ENCODE measurements around a stretch of chr16.

GRCh38 chr16:72931624-72932218 lies 116.2 kb downstream of the ZFHX3 start:
- PRO-cap = unidirectional peak, minus-strand start at chr16:72931857
- RAMPAGE, long total RNA, 3 experiments = no peak in any of the 3 experiments

DNA sequence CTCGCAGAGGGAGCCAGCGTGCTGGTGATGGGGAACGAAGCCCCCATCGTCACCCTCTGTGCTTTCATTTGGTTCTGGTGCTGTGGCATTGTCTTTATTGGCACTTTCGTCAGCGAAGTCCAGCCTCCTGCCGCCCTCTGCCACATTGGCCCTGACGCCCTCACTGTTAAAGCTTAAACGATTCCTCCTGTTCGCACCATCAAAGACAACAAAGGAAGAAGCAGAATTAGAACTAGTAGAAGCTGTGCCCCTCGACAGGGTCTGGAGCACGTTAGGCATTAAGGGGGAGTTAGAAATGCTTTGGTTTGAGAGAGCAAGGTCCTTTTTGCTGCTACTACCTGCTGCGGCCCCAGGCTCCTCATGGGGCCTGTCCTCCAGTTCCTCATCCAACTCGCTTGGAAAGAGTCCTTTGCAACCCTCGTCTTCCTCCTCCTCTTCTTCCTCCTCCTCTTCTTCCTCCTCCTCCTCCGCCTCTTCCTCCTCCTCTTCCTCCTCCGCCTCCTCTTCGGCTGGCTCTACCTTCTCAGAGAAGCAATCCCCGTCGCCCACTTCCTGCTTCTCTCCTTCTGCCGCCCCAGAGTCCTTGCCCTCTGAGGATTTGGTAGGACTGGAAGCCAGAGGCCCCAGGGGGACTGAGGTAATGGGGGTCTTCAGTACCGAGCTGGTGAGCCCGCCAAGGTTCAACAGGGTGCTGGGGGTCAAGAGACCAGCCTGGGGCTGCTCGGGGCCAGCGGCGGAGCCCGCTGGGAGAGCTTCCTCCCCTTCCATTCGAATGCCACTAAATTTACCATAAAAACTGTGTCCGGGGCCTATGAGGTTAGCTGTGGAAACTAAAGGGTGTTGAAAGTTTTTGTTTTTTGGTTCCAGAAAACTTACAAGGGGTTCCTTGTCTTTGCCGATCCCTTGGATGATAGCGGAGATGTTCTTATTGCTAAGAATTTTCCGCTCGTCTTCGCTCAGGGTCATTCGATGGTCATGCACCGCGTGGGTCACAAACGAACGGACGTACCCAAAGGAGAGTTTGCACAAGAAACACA lies 89.3 kb downstream of the ZFHX3 start:
- PRO-cap = no peak
- RAMPAGE, long total RNA, 3 experiments = start-site peak on the minus strand in 1 of 3 experiments, centred at position 677 of the sequence, 201 reads per replicate

DNA sequence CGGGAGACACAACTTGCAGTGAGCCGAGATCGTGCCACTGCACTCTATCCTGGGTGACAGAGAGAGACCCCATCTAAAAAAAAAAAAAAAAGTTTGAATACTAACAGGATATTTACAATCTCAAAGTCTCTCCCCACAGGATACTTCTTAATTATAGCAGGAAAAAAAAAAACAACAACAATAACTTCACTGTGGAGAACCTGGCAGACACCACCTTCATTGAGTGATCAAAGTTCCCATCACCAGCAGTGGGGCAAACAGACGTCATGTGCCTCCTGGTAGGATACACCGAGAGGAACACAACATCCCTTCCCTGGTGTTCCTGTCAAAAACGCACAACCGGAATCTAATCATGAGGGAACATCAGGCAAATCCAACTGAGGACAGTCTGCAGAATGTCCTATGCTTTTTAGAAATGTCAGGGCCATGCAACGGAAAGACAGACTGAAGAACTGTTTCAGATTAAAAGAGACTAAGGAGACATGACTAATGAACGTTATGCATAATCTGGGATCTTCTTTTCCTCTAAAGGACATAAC lies 80.0 kb downstream of the ZFHX3 start:
- PRO-cap = no peak
- RAMPAGE, long total RNA, 3 experiments = no peak in any of the 3 experiments

DNA sequence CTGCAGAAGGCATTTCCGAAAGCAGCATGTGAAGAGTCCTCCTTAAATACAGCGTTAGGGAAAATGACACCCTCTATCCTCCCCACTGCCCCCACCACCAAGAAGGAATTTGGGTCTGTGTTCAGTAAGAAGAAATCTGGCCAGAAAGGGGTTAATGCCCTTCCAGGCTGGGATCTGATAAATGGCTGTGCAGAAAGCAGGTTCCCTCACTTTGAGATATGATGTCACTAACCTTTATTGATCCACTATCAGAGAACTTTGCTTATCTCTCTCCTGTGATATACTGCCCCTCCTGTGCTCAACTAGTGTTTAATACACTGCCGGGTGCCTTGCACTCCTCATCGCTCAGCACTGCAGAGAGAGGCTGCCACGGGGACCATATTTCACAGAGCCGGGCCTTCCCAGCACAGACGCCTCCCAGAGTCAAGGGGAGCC lies 20.3 kb downstream of the ZFHX3 start:
- PRO-cap = no peak
- RAMPAGE, long total RNA, 3 experiments = no peak in any of the 3 experiments

DNA sequence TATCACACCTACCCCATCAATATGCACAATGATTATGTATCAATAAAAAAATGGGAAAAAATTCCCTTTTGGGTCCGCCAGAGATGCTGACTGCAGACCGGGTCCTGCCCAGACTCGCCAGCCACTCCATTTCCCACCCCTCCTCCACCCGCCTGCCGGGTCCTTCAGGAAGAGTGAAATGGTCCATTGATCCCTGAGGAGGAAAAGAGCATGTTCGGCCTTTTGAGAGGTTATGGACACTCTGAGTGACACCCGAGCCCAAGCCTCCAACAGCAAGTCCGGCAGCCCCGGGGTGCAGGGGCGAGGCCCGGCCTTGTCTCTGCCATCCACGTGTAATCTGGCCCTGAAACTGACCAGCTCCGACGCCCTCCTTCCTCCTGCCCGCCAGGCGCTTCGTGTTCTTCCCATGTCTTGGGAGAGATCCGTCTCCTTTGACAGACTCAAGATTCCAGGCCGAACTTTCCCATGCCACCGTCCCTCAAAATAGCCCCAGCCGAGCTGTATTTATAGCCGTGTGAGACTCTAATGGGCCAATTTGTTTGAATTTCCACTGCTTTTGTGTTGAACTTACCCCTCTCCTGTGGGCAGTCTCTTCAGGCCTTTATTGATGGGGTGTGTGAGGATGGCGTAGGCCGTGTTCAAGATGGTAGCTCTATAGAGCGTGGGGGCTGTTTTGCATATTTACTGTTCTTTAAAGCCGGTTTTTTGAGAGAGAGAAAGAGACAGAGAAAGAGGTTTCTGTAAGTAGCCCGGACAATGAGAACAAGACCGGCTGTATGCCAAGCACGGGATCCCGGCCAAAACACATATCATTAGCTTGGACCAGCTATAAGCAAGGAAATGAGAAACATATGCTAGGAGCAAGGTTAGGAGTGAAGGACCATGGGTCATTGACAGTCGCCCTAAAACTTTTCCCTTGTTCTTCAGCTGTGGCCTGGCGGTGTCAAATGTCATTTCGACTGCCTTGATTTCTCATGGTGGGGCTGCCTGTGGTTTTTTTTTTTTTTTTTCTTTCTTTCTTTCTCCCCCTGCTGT lies 124.3 kb upstream of the ZFHX3 start:
- PRO-cap = unidirectional peak, minus-strand start at position 480 of the sequence; bidirectional peak, plus-strand start outside the sequence, minus-strand start at position 961 of the sequence
- RAMPAGE, long total RNA, 3 experiments = no peak in any of the 3 experiments

DNA sequence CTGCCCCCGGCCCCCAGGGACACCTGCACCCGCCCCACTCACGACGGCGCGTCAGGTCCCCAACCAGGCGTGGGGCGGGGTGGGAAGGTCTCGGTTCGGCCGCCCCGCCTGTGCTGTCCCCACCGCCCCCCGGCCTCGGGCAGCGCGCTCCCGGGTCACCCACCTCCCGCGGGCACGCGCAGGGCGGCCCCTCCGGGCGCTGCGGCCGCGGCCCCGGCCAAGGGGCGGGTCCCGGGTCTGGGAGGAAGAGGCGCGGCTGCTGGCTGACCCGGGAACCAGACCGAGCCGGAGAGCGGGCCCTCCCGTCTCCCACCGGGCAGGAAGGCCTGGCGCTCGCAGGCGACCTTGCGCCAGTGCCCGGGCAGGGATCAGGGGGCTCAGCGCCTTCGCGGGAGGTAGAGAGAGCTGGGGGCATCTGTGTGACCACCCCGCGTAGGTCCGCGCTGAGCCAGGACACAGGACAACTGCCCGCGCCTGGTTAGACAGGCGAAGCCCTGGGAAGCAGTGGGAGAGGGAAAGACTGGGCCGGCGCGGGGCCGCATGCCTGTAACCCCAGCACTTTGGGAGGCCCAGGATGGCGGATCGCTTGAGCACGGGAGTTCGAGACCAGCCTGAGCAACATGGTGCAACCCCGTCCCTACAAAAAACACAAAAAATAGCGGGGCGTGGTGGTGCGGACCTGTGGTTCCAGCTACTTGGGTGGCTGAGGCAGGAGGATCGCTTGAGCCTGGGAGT lies 14.1 kb downstream of the CLEC18B start:
- PRO-cap = unidirectional peak, minus-strand start at position 191 of the sequence
- RAMPAGE, long total RNA, 3 experiments = start-site peak on the minus strand in 1 of 3 experiments, centred at position 205 of the sequence, 6 reads per replicate

DNA sequence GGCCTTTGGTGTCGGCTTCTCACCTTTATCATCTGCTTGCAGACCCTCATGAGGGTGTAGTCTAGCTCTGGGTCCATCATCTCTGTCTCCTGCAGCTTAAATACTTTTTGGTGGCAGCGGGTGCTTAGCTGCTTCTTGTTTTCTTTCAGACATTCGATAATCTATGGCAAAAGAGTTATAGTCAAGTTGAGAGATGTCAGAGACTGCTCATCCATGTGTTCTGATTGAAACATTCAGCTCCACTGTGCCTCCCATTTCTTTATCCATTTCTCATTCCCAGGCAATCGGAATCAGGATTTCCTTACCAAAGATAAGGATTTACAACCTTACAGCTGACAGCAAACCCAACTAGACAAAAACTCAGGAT lies 44.4 kb upstream of the CLEC18B start:
- PRO-cap = no peak
- RAMPAGE, long total RNA, 3 experiments = no peak in any of the 3 experiments

DNA sequence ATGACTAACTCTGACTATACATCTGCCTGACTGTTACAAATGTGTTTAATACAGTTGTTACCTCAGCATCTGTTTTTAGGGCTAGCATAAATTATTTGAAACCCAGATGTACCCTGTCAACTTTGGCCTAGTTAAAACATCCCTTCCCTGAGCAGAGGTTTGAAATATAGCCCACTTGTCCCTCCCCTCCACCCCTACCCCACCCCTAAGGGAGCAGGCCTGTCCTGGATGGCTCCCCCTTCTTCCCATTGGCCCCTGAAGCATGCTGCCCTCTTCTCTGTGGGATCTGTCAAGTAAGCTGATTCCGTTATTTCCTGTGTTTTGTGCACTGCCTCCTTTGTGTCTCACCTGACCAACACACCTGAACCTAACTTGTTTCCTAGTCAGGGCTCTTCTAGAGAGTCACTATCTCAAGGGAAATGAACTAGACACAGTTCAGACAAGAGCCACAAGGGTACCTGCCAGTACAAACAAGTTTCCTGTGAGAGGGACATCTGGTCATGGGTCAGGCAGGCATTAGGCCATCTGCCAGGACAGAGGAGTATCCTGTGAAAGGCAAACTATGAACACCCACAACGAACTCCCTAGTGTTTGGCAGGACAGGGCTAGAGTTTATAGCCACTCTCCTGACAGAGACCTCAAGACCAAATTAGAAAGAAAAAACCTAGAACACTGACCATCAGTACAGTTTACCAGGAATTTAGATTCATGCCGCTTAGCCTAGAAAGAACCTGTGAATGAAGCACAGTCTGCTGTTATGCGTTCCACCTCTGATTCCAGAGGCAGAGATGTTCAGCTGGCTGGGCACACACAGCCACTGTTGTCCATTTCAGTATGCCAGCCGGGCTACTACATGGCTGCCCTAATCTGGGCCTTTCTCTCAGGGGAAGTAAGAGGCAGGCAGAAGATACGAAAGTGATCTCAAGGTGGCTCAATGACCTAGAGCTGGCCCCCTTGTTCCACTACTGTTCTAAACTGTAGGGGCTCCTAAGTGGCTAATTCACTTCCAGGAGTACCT lies 20.6 kb upstream of the GLG1 start:
- PRO-cap = no peak
- RAMPAGE, long total RNA, 3 experiments = no peak in any of the 3 experiments

DNA sequence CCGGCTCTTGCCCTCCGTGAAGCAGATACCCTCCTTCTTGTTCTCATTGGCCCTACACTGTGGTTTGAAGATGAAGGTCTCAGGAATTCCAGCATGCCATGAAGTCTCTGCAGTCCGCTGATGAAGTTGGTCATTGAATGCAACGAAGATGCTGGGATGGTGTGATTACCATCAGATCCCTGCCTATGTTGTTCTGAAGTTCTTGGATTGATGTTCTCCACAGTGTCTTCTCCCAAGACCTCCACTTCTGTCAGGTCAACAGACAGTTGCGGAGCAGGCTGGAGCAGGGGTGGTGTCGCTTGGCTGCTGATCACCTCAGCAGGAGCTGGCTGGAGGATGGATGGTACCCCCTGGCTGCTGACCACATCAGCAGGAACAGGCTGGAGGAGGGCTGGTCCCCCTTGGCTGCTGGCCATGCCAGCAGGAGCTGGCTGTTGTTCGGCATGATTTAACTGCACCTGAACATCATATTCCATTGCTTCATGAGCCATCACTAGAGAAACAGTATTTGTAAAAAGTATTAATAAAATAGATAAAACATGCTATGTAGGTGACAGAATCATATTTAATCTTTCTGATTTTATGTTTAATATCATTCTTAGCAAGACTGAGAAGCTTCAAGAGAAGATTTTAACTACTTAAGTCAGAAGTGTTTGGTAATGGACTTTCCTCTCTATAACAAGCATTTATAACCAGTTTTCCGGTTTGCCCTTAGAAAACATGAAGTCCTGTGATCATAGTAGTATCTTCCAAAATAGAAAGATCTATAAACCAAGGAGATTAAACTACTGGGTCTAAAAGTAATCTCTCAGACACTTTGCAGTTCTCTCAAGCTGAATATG lies 5.5 kb downstream of the RFWD3 start:
- PRO-cap = no peak
- RAMPAGE, long total RNA, 3 experiments = no peak in any of the 3 experiments

GRCh38 chr16:74665873-74666199 lies 841 bp downstream of the RFWD3 start:
- PRO-cap = no peak
- RAMPAGE, long total RNA, 3 experiments = no peak in any of the 3 experiments

DNA sequence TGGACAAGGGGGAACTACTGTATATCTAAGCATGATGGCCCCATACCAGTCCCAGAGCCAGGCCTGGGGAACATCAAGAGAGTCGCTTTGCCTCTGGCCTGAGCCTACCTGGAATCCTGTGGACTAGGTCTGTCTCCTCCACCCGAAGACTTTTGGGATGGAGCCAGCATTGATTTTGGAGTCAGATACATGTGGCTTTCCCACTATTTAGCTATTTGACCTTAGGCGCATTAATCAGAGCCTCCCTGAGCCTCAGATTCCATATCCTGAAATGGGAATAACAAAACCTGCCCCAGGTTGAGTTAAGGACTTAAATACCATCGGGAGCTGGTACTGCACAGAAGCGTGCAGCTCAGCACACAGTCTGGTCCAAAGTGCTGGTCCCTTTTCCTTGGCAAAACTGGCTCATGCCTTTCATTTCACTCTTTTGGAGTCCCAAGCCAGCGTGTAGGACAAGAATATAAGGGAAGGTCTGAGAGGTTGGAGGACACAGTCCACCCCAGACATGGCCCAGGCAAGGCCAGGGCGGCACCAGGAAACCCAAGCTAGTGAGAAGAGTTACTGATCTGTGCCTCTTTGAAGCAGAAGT lies 1.1 kb downstream of the FA2H start:
- PRO-cap = no peak
- RAMPAGE, long total RNA, 3 experiments = no peak in any of the 3 experiments

- PRO-cap = no peak
- RAMPAGE, long total RNA, 3 experiments = no peak in any of the 3 experiments
These were observed 96.9 kb downstream of the WDR59 start for GRCh38 chr16:74887942-74888585.

DNA sequence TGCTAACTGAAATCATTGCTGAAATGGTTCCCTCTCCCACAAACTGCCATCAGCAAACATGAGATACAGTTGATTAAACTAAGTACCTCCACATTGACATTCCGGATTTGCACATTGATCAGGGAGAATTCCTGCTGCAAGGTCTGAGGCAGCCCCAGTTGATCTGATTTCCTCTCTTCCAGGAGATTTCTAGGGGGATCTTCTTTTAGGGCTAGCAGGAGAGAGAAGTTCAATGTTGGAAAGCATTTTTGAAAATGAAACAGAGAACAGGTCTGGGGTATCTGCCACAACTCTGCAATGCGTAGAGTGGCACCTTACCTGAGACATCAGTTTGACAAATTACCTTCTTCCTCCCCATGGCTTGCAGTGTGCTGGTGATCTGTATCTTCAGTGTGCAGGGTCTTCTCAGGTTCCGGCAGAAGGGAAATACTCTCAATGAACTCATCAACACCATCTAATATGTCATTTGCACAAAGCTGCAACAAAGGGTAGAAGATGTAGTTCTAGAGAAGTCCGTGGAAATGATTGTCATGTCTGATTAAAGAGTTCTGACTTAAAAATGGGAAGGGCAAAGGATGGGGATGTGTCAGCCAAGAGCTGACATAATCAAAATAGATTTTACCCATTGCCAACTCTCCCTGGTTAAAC lies 69.0 kb downstream of the WDR59 start:
- PRO-cap = no peak
- RAMPAGE, long total RNA, 3 experiments = no peak in any of the 3 experiments

- PRO-cap = no peak
- RAMPAGE, long total RNA, 3 experiments = no peak in any of the 3 experiments
These were observed 19.9 kb downstream of the LDHD start for GRCh38 chr16:75096378-75097314.

DNA sequence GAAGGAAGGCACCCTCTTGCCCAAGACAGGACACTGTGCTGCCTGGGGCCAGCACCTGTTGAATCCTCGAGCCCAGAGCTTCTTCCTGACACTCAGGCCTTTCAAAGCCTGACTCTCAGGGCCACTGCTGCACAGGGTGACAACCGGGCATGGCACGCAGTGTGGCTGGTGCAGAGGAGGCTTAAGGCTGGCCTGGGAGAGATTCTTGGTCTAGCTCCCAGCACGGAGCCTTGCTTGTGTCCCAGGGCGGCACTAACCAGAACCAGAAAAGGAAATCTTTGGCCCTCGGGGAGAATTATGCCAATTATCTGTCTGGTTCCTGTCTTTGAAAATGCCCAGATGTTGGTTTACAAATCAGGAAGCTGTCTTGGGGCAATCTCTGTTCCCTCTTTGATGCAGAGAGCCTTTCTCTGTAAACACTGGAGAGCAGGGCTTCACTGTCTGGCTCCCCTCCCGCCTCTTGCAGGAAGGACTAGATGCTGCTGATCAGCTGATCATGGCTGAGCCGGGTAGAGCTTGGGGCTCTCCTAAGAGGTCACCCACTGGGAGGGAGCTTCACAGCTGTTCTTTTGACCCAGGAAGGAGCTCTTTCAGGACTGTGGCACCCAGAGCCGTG lies 11.0 kb downstream of the LDHD start:
- PRO-cap = no peak
- RAMPAGE, long total RNA, 3 experiments = no peak in any of the 3 experiments

- PRO-cap = no peak
- RAMPAGE, long total RNA, 3 experiments = no peak in any of the 3 experiments
These were observed 8.7 kb downstream of the LDHD start for GRCh38 chr16:75107771-75108365.

GRCh38 chr16:75264600-75265507 lies 13.4 kb upstream of the BCAR1 start:
- PRO-cap = bidirectional peak, plus-strand start at chr16:75264702, minus-strand start at chr16:75264665
- RAMPAGE, long total RNA, 3 experiments = no peak in any of the 3 experiments

DNA sequence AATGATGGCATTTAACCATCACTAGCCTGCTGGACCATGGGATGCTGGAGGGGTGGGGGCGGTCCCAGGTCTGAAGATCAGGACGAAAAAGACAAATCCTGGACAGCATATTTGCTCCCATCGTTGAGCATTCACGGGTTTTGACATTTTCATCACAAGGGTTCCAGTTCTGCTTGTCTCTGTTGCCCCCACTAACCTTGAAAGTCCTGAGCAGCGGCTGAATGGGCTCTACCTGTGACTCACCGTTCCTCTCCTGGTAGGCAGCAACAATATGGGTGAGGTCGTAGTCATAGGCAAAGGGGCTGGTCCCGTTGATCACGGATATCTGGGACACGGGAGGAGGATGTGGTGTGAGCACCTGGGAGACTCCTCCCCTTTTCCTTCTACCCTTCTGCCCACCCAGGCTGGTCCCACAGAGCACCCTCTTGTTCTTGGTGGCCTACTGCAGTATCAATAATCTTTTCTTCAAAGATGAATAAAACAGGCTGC lies 6.5 kb upstream of the CHST5 start:
- PRO-cap = no peak
- RAMPAGE, long total RNA, 3 experiments = no peak in any of the 3 experiments

DNA sequence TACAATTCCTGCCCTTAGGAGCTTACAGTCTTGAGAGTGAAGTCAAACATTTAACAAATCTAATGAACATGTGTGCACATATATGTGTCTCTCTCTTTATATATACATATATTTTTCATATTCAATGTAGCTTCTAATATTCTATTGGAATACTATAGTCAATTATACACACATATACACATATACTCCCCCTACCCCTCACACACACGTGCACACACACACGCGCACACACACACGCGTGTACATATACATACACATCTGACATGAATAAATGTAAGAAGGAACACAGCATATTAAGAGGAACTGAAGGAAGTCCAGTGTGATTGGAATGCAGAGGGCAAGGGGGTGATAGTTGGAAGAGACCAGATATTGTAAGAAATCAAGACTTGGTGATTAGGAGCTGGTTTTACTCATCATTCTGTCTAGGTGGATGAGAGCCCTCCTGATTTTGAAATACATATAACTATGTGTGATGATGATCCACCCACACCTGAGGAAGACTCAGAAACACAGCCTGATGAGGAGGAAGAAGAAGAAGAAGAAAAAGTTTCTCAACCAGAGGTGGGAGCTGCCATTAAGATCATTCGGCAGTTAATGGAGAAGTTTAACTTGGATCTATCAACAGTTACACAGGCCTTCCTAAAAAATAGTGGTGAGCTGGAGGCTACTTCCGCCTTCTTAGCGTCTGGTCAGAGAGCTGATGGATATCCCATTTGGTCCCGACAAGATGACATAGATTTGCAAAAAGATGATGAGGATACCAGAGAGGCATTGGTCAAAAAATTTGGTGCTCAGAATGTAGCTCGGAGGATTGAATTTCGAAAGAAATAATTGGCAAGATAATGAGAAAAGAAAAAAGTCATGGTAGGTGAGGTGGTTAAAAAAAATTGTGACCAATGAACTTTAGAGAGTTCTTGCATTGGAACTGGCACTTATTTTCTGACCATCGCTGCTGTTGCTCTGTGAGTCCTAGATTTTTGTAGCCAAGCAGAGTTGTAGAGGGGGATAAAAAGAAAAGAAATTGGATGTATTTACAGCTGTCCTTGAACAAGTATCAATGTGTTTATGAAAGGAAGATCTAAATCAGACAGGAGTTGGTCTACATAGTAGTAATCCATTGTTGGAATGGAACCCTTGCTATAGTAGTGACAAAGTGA lies 8.6 kb downstream of the TERF2IP start:
- PRO-cap = no peak
- RAMPAGE, long total RNA, 3 experiments = no peak in any of the 3 experiments

GRCh38 chr16:78002730-78003087 lies 19.6 kb upstream of the CLEC3A start:
- PRO-cap = no peak
- RAMPAGE, long total RNA, 3 experiments = no peak in any of the 3 experiments

Data from subcutaneous adipose tissue (tissue), 3 donors.